Neuron (in vitro differentiated cells): ENCODE measurements around a stretch of chr10.

DNA sequence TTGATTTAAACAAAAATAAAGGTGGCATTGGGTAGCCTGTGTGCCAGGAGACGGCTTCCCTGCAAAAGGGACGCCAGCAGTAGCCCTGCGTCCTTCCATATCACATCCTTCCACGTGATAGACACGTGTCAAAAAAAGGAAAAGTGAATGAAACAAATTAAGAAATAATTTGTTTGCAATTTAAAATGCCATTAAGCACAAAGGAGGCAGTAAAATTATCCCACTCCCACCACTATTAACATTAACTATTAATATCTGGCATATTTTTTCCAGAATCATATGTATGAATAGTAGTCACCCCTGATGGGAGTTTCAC lies 7.5 kb downstream of the TACR2 start:
- PRO-cap, result no peak

DNA sequence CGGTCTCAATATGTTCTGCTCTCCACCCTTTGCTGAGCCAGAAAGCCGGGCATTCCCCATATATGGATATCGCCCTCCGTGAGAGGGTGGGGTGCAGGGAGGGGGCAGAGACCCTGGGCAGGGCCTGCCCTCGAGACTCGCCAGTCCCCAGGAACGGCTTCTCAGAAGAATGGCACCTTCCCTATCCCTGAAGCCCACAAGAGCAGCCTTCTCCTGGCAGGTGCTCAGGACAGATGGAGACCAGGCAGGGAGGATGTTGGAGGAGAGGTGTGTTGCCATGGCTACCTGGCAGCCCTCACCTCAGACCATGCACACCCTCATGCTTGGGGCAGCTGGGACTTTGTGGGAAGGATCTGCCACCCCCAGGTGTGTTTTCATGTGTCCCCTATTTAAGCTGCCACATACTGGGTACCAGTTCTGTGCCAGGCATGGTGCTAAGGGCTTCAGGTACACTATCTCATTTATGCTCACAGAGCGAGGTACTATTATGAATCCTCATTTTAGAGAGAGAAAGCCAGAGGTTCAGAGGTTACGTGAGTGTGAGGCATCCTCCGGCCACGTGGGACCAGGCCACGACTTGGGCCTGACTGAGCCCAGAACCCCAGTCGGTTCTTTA lies 3.2 kb downstream of the TACR2 start:
- PRO-cap, result no peak

- PRO-cap, result no peak
Measured at GRCh38 chr10:69456898-69457596, 5.8 kb downstream of the TSPAN15 start.

- PRO-cap, result no peak
Measured at GRCh38 chr10:69474559-69475480, 23.6 kb downstream of the TSPAN15 start.

DNA sequence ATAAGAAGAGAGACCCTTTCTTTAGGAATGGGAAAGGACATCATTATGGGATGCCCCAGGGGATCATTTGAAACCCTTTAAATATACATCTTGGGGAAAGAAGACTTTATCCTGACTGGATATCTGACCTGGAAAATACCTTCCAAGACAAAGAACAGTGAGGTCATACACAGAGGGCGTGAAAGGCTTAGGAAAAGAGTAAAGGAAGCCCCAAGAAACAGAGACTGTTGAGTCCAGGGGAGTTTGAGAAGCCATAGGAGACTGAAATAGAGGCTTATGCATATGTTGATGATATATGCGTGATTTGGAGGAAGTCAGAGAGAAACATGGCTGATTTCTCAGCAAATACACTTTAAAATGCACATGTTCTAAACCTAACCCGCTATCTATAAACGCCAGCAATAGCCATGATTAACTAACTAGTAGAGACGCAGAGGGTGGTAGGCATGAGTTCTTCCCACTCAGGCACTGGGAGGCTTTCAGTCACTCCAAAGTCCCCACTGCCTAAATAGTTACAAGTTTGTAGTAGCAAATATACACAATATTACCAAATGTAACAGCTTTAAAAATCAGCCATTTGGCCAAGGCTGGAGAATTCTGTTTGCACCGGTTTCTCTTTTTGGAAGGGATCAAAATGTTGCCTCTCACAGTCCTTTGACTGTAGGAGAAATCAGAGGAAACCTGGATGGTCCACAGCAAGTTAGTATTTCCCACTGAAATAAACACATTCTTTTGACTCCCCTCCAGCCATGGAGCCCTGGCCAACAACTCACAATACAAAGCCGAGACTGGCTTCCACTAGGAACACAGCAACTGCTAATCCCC lies 1.2 kb upstream of the MACROH2A2 start:
- PRO-cap, result no peak

- PRO-cap, result no peak
Measured at GRCh38 chr10:70109189-70109813, 23.3 kb downstream of the AIFM2 start.

DNA sequence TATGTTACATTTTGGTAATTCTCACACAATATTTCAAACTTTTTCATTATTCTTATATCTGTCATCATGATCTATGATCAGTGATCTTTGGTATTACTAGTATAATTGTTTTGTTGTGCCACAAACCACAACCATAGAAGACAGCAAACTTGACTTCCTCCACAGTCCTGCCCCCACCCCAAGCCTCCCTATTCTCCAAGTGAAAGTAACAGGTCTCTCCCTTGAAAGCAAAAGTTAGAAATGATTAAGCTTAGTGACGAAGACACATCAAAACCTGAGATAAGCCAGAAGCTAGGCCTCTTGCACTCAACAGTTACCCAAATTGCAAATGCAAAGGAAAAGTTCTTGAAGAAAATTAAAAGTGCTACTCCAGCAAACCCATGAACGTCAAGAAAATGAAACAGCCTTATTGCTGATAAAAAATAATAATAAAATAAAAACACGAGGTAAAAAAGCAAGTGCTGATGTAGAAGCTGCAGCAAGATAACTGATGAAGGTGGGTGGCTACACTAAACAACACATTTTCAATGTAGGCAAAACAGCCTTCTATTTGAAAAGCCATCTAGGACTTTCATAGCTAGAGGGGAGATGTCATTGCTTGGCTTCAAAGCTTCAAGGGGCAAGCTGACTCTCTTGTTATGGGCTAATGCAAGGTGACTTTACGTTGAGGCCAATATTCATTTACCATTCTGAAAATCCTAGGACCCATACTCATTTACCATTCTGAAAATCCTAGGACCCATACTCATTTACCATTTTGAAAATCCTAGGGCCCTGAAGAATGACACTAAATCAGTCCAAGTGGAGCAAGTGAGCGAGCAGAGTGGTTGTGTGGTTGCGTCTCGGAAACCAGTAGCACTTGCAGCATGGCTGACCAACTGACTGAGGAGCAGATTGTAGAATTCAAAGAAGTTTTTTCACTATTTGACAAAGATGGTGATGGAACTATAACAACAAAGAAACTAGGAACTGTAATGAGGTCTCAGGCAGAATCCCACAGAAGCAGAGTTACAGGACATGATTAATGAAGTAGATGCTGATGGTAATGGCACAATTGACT lies 7.2 kb downstream of the SAR1A start:
- PRO-cap, result no peak

DNA sequence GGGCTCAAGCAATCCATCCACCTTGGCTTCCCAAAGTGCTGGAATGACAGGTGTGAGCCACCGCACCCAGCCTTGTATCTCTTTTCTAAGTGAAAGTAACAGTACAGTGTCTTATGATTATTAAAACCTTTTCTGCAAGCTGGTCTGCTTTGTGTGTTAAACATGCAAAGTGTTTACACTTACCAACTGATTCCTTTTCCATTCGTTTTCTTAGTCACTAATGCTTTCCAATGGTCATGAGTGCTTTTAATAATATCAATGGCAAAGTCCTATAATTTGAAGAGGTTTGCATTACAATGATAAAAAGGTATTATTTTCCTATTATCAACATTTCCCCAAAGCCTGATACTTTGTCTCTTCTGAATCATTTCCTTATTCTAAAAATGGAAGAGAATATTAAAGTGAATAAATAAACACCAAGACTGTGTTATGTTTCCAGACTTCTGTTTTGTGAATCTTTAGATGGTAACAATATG lies 24.2 kb downstream of the PPA1 start:
- PRO-cap, result no peak

DNA sequence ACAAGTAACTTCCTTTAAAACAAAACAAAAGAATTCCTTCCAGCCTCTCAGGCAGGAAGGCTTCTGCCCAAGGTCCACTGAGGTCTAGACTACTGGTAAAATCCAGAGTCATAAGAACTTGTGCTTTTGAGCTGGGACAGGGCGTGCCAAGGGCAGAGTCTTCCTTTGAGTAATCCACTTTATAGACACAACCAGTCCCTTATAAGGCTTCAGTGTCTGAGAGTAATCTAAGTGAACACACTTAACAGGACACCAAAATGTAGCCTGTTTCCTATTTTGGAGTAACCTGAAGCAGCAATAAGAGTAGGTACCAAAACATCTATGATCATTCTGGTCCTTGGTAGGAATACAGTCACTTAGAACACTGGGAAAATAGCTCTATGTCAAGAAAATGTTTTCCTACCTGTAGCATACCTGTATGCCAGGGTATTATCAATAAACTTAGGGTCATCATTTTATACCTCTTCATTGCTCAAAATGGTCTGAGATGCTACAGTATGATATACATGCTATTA lies 5.2 kb downstream of the PPA1 start:
- PRO-cap, result no peak

GRCh38 chr10:70272051-70272673 lies 11.6 kb downstream of the NPFFR1 start:
- PRO-cap, result no peak

GRCh38 chr10:70419473-70419840 lies 15.5 kb downstream of the EIF4EBP2 start:
- PRO-cap, result no peak

- PRO-cap, result no peak
Measured at GRCh38 chr10:70442250-70442872, 880 bp upstream of the NODAL start.

DNA sequence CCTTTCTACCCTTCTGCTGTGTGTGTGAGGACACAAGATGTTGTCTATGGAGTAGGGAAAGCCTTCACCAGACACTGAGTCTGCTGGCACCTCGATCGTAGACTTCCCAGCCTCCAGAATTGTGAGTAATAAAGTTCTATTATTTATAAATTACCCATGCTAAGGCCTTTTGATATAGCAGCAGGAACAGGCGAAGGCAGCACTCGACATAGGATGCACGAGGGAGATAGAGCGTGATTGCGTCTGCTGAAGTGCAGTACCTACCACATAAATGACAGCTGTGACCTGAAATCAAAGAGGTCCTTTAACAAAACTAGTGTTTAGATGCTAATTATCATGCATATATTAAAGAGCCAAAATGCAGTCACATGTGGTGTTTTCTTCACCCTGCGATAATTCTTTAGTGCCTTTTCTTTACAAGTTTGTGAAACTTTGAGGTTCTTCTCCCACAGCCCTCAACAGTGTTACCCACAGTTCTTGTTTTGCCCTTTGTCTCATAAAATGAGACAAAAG lies 7.8 kb upstream of the PRF1 start:
- PRO-cap, result no peak

GRCh38 chr10:71213141-71213771 lies 886 bp downstream of the UNC5B start:
- PRO-cap, result bidirectional peak, plus-strand start at chr10:71213525, minus-strand start at chr10:71213415

- PRO-cap, result no peak
Measured at GRCh38 chr10:71260564-71261111, 48.3 kb downstream of the UNC5B start.

- PRO-cap, result no peak
Measured at GRCh38 chr10:71323505-71323971, 4.5 kb downstream of the SLC29A3 start.

DNA sequence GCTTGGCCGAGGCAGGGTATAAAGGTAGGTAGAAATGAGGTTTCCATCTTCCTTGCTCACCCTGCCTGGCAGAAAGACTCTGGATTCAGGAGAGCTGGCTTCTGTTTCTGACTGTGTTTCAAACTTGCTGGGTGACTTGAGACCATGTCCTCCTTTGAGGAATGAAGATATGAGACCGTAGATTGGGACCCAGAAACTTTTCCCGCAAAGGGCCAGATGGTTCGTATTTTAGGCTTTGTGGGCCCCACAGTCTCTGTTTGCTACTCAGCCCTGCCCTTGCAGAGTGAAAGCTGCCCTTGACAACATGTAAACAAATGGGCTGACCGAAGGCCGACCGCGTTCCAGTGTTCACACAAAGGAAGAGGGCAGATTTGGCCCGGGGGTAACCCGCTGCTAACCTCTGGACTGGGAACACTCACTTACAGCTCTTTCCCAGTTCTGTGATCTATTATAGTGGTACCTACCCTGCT lies 15.0 kb downstream of the SLC29A3 start:
- PRO-cap, result no peak

DNA sequence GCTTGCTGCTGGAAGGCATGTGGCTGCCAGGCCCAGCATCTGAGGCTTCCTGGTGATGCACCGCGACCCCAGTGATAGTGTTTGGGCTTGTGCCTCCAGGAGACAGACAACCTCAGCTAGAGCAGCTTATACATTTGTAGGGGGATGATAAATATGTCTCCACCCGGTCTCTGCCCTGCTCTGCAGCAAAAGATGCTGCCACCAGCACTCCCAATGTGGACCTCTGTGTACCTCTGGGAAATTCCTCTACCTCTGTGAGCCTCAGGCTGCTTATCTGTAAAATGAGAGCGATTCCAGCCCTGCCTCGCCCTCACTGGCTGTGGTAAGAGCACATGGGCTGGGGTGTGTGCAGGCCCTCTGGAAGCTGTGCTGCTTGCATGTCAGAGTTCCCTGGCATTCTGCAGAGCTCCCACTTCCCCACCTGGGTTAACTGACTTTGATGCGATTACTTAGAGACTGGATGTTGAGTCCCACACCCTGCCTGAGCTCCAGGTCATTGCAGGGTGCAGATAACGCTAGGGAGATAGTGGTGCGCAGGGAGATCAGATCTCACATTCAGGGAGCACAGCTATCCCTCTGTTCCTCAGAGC lies 19.9 kb downstream of the SLC29A3 start:
- PRO-cap, result no peak

DNA sequence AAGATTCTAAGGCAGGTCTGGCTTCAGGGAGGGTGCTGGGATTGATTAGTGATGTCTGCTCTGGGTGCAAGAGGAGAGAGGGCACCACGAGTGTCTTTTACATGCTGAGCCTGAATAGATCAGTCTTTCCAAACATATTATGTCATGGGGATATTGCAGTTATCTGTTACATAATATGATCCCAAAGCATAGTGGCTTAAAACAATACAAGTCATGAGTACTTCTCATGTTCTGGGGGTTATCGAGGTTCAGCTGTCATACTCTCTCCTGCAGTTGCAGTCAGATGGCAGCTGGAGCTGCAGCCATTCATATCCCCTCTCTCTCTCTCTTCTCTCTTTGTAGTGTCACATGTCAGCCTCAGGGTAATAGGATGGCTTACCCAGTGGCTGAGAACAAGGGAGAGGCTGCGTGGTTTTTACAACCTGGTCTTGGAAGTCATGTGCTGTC lies 26.0 kb downstream of the SLC29A3 start:
- PRO-cap, result no peak

- PRO-cap, result no peak
Measured at GRCh38 chr10:71623347-71624023, 96.1 kb downstream of the C10orf105 start.